Airway epithelial cell (primary cell): ENCODE data around the gene GNPDA1.

- RAMPAGE, long total RNA, result no peak
These were observed 36.6 kb downstream of the DIAPH1 start for GRCh38 chr5:141582069-141582715.

- RAMPAGE, long total RNA, result no peak
These were observed 429 bp downstream of the HDAC3 start for GRCh38 chr5:141636186-141636653.

GRCh38 chr5:141673268-141673678 lies 8.8 kb downstream of the ARAP3 start:
- RAMPAGE, long total RNA, result no peak

DNA sequence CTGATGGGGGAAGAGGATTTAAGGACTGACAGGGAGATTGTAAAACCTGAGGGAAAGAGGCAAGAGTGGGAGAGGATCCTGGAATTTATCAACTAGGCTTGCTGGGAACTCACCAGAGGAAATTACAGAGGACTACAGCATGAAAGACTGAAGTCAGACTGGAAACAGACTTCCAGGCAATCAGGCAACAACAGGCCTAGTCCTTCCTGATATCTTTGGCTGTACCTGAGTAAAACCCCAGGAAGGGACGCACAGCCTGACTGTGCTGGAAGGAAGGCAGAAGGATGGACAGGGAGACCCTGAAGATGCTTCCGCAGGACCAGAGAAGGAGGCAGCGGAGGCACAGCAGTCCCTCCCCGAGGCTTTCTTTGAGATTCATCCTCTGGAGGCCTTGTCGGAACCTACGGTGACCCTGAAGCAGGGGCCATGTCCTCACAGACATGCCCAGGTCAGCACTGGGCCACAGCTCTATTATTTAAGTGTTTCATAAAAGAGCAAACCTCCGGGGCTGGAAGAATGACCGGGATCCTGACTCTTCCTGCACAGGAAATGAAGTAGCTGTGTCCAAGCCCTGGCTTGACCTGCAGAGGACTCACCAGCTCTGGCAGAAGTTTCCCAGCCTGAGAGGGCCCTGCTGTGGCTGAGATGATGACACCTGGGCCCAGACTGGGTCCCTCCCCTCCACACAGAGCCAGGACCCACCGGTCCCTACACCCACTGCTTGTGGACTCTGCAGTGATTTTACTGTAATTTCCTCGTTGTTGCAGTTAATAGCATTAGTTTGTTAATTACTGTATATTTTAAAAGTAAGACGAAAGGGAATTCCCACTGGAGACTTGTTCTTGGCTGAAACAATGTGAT lies 72.4 kb downstream of the PCDH1 start:
- RAMPAGE, long total RNA, result no peak

DNA sequence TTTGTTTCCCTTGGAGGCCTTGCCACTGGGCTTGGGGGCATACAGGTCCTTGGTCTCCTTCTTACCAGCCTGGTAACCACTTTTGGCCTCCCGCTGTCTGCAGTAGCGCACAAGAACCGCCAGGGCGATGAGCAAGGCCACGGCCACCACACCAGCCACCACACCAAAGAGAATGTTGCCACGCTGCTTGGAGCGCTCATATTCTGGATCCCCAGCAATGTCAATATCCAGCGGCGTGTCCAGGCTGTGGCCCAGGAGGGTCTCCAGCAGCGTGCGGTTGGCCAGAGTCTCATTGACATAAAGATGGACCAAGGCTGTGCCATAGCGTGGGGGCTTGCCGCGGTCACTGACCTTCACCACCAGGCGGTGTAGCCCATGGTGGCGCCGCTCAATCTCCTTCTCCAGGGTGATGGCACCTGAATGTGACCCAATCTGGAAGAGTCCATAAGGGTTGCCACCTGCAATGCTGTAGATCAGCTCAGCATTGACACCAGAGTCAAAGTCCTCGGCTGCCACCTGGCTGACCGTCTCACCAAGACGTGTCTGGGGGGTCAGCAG lies 14.5 kb downstream of the PCDH1 start:
- RAMPAGE, long total RNA, result no peak

DNA sequence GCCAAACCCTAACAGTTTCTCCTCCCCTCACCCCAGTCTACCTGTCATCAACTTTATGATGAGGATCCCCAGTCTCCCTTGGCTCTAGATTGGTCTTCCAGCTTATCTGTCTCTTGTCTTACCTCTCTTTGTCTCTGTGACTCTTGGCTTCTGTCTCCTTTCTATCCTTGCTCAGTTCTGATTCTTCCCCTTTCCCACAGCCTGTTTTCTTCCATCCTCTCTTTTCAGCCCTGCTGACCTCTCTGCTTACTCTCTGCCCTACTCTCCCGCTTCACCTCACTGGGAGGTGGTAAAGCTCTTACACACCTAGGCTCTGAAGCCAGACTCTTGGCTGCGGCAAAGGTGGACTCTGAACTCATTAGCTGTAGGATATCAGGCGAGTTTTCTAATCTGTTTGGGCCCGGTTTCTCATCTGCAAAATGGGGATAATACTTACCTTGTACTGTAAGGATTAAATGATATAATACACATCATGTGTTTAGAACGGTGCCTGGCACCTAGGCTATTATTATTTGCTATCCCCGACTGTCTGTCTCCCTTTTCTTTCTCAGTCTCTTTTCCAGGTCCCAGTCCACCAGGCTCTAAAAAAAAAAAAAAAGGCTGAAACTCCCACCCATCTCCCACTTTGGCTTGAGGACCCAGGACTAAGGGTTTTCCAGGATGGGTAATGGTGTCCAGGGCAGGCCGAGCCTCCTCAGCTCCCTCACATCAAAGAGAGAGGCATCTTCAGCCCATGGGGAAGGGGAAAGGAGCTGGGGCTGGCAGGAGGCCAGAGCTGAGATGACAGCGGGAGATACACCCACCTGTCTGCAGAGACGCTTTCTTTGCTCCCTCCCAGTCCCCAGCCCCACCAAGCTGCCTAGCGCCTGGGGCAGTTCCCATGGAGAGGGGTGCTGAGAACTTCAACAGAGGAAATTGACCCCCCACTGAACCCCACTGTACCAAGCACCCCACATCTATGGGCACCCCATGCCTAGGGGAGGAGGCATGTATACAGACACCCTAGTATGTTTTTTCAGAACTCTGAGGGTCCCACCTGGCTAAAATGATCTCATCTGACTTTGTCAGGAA lies 10.8 kb downstream of the PCDH1 start:
- RAMPAGE, long total RNA, result no peak

GRCh38 chr5:141869511-141870145 lies 8.6 kb downstream of the PCDH1 start:
- RAMPAGE, long total RNA, result no peak

- RAMPAGE, long total RNA, result no peak
These were observed 12.7 kb downstream of the PCDH12 start for GRCh38 chr5:141945135-141945775.

DNA sequence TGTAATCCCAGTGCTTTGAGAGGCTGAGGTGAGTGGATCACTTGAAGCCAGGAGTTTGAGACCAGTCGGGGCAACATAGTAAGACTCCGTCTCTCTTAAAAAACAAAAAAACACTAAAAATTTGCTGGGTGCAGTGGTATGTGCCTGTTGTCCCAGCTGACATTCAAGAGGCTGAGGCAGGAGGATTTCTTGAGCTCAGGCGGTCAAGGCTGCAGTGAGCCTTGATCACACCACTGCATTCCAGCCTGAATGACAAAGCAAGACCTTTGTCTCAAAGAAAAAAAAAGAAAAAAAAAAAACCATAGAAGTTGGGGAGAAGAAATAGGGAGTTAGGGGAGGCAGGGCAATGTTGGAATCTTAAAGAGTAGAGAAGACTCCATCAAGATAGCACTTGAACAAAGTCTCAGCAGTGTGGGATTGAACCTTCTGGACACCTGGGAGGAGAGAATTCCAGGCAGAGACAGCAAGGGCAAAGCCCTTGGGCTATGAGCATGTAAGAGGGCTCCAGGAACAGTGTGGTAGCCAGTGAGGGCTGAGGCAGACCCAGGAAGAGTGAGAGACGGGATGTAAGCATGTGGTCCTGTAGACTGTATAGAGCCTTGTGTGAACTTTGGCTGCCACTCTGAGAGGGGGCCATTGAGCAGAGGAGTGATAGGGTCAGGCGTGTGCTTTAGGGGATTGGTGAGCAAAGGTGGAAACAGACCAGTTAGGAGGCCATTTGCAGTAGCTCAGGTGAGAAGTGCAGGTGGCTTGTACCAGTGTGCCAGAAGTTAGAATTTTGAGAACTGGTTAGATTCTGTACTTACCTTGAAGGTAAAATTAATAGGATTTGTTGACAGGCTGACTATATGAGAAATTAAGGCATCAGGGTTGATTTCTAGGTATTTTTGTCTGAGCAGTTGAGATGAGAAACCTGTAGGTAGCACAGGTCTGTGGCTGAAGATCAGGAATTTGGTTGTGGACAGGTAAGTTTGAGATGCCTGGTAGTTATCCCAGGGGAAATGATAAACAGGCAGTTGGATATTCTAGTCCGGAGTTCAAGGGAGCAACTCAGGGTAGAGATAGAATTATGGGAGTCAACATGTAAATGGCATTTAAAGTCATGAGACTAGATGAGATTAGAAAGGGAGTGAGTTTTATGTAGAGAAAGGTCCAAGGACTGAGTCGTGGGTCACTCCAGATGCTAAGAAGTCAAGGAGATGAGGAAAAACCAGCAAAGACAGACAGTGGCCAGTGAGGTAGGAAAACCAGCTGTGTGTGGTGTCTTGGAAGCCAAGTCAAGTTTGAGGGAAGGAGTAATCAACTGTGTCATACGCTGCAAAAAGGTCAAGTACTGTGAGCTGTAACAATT lies 18.7 kb downstream of the GNPDA1 start:
- RAMPAGE, long total RNA, result no peak

GRCh38 chr5:142012918-142013228 lies at the start of gene GNPDA1:
TSS of gene GNPDA1 (minus strand) at chr5:142013027.
- RAMPAGE, long total RNA, result no peak

GRCh38 chr5:142065370-142065769 lies 43.2 kb upstream of the NDFIP1 start:
- RAMPAGE, long total RNA, result no peak

- RAMPAGE, long total RNA, result no peak
These were observed 299 bp upstream of the NDFIP1 start for GRCh38 chr5:142108242-142108718.

DNA sequence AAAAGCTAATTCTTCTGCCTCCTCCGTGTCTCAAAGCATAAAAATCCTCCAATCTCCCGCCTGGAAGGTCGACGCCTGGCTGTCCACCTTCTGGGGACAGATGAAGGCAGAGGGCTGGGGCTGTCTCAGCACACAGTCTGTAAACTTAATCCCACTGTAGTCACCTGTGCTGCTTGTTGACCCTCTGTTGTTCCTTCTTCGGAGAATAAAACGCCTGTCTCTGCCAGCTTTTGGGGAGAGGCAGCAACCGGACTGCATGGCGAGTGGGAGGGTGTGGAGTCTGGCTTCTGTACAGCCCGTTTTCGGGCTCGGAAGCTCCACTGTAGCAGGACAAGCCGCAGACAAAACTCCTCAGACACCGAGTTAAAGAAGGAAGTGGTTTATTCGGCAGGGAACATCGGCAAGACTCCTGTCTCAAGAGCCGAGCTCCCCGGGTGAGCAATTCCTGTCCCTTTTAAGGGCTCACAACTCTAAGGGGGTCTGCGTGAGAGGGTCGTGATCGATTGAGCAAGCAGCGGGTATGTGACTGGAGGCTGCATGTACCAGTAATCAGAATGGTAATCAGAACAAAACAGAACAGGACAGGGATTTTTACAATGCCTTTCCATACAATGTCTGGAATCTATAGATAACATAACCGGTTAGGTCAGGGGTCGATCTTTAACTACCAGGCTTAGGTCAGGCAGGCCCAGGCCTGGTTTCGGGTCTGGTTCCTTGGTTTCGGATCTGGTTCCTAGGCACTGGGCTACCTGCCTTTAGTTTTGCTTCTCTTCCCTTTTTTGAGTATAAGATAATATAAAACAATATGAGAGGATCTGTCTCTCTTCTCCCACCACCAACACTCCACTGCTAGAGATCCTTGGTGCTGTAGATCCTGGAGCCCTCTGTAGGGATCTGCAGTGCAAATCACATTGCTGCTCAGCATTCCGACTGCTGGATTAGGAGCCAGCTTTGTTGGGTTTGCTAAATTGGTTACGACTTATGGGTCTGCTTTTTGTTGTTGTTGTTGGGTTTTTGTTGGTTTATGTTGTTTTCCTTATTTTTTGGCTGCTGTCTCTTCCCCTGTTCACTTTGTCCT lies 88.3 kb downstream of the SPRY4 start:
- RAMPAGE, long total RNA, result no peak

DNA sequence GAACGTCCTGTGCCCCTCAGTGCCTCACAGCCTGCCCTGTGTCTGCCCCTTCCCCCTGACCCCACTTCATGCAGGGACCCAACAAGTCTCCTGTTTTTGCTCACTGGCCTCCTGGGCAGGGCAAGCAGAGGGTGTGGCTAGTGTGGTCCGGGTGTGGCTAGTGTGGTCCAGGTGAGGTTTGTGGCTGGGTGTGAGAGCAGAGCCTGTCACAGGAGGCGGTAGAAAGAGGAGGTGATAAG lies 23.4 kb downstream of the SPRY4 start:
- RAMPAGE, long total RNA, result no peak

DNA sequence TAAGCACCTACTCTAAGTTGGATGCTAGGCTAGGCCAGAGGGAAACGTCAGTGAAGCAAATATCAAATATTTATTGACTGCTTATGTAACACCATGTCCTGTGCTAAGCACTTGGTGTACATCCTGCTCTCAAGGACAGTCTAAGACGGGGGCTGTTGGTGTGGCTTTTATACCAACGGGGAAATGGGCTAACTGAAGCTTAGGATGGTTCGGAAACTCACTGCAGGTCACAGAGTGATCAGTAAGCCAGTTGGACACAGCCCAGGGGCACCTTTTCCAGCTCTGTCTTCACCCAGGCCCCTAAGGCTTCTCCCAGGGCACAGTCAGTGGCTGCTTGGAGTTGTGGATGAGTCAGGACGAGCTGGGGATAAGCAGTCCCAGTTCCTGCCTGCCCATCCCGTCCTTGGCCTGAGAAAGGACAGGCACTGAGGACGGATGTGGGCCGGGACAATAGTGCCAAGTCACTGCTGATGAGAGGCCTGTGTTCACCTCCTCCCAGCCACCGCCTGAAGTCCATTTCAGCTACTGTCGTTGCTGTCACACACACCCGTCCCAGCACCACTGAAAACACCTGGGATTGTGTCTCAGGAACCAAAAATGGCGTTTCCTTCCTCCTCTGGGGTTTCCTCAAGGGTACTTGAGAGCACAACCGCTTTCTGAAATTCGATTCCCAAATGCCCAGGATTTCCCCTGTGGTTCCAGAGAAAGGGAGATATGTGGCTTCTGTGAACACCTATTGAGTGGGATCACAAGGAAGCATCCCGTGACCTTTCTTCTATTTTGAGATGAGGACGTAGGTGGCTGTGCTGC lies 17.5 kb upstream of the SPRY4 start:
- RAMPAGE, long total RNA, result no peak

GRCh38 chr5:142412610-142412904 lies 87.7 kb upstream of the SPRY4 start:
- RAMPAGE, long total RNA, result no peak

DNA sequence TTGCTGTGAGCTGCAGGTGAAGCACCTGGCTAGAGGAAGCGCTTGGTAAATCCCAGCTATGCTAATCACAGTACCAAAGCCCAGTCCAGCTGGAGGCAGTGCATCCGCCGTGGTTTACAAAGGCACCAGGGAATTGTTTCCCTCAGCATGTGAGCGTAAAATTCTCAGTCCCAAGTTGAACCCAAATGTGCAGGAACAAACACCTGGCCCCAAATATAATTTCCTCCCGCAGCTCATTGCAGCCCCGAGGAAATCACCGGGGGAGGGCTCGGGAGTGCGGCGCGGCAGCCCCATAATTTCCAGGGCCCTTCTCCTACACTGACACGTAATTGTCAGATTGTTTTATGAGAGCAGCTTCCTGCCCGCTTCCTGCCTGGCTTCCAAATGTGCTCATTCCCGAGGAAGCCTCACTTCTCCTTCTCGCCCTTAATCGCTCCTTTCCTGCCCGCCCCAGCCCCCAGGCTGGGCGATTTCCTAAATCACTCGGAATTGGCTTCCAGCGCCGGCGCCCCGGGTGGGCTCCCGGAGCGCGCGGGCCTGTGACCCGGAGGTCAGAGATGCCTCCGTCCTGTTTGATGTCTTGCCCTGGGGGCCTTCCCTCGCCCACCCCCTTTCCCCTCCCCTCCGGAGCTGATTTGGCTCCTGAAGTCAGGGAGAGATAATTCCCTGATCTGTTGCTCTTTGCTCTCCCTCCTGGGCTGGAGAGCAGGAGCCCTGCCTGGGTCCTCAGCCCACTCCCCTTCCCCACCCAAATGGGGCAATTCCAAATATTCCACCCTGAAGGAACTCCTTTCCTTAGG lies 134.3 kb downstream of the FGF1 start:
- RAMPAGE, long total RNA, result no peak

DNA sequence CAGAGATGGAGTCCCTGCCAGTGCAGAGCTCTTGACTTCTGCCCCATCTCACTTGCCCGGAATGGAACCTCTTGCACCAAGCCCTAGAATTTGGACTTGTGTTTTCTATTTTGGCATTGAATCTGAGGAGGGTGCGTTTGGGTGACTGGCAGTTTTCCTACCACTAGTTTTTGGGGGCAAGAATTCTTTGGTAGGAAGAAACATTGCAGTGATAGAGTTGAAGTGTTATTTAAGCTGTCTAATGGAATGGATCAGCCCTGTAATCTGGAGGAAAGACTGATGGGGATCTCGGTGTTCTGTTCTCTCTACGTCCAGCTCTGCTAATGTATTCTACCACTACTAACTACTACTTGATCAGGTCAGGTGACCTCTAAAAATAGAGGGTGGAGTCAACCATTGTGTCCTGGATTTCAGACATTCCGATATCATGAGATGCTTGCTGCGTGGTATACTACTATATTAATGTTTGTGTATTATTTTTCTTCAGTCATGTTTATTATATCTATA lies 2.6 kb downstream of the ARHGAP26 start:
- RAMPAGE, long total RNA, result no peak

DNA sequence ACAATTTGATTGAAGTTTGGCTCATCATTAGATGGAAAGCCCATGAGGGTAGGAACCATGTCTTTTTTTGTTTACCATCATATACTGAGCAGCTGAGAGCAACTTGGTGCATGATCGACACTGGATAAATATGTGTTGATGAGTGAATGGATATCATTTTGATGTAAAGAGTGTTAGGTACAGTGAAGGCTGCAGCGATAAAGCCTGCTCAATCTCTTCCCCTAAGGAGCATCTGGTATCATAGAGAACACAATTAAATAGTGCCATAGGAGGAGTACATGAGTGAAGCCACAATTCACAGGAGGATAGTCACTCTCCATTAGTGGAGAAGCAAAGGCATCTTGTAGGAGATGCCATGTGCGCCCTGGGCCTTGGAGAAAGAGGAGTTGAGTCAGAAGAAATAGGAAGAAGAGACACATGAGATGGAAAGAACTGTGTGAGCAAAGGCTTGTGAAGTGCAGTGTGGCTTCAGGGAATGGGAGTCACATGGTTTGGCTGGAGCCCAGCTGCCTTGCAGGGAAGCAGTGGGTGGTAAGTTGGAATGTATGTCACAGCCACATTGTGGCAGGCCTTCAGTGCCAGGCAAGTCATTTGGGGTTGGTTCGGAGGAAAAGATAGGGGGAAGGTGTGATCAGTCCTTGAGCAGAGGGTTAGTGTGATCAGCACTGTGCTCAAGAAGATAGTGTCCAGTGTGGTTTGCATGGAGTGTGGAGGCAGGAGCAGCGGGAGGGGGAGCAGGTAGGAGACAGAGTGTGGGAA lies 46.2 kb downstream of the ARHGAP26 start:
- RAMPAGE, long total RNA, result no peak

GRCh38 chr5:142817980-142818575 lies 47.9 kb downstream of the ARHGAP26 start:
- RAMPAGE, long total RNA, result no peak